ENCODE measurements around a stretch of chr11.

DNA sequence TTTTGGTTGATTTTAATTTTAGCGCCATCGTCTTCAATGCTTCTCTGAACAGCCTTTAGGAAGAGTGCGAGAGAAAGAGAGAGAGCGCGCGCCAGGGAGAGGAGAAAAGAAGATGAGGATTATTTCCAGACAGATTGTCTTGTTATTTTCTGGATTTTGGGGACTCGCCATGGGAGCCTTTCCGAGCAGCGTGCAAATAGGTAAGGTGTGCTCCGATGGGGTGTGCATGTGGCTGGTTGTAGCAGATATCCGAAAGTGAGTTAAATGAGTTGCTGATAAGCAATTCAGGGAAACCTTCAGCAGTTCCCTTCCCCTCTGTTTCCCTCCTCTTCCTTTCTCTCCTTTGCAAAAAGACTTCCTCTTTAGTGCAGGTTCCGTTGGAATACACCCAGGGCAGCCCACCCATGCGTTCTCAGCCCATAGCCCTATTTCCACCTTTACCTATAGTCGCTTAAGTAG is 1.0 kb downstream of the GRIA4 start:
- CAGE, long polyA plus RNA = no peak
- RRBS = no CpG with 5 or more reads among the region's 14 CpGs

- CAGE, long polyA plus RNA = no peak
- RRBS = no CpG with 5 or more reads among the region's 8 CpGs
These were observed 15.1 kb upstream of the ACAT1 start for GRCh38 chr11:108105984-108107002.

- CAGE, long polyA plus RNA = no peak
- RRBS = no CpG with 5 or more reads among the region's 15 CpGs
These were observed 1.1 kb downstream of the NPAT start for GRCh38 chr11:108221142-108221861.

- CAGE, long polyA plus RNA = no peak
- RRBS = no CpG with 5 or more reads among the region's 3 CpGs
These were observed 27.9 kb downstream of the EXPH5 start for GRCh38 chr11:108565670-108566023.

- CAGE, long polyA plus RNA = no peak
- RRBS = no CpG with 5 or more reads among the region's 3 CpGs
These were observed 7.3 kb downstream of the DDX10 start for GRCh38 chr11:108672171-108672586.

DNA sequence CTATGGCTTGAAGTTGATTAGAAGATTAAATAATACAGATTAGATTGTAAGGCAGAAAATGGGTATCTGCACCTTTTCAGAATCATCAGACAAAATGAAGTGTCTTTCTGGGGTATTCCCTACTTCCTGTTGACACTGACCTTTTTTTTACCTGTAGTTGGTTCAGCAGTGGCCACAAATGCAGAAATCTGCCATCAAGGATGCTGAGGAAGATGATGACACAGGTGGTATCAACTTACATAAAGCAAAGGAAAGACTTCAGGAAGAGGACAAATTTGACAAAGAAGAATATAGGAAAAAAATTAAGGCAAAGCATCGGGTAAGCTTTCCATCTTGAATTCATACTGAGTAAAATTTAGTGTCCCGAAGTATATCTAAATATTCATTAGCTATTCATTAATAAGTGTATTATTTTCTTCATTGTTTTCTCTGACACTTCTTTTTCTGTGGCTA is 176.3 kb downstream of the DDX10 start:
- CAGE, long polyA plus RNA = start-site peak on the plus strand centred at position 237 of the sequence, 83 bp wide, 27 and 17 reads in 2 replicates
- RRBS = no CpG with 5 or more reads among the region's 2 CpGs

DNA sequence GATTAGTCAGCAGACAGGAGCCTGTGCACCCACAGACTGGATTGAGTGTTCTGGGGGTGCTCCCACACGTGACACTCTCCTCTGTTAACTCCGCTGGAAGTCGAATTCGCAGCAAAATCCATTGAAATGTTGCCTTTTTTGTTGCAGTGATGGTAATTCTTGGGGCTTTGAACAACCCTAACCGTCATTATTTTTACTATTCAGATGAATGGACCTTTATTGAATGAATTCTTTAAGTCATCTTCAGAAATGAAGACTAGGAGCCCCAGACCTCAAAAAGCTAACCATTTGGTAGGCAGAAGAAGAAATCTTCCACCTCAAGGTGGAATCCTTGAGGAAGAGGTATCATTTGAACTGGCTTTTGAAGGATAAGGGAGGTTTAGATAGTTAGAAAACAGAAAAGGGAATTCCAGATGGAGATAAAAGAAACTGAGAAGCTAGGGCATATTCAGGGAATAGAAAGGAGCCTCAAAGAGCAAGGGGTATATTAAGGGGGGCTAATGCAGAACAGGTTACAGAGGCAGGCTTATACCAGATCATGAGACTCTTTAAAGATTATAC is 270.1 kb downstream of the DDX10 start:
- CAGE, long polyA plus RNA = no peak
- RRBS = no CpG with 5 or more reads among the region's 5 CpGs

- CAGE, long polyA plus RNA = no peak
- RRBS = no CpG with 5 or more reads among the region's 2 CpGs
These were observed 285.0 kb downstream of the C11orf87 start for GRCh38 chr11:109707052-109707394.

DNA sequence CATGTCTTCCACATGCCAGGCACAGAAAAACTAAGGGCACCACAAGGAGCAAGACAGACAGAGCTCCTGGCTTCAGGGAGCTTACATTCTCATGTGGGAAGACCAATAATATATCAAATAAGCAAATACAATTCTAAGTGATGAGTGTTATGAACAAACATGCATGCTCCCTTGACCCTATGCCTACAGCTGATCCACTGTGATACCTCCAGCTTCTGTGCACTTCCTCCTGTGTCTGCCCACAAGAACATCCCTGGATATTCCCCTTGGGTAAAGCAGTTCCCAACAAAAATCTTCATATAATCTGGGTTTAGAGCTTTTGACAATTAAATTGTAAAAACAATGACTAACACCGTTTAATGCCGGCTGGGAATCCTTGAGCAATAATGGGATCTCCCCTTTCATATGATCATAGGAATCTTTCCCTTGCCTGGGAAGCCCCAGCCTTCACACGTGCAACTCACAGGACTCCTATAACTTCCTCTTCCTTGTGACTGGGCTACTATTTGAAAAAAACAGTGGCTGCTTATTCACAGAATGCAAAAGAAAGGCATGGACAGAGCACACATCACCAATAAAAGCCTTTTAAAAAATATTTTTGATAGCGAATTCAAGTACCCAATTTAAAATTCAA is 6.3 kb upstream of the ZC3H12C start:
- CAGE, long polyA plus RNA = no peak
- RRBS = no CpG with 5 or more reads among the region's 4 CpGs

DNA sequence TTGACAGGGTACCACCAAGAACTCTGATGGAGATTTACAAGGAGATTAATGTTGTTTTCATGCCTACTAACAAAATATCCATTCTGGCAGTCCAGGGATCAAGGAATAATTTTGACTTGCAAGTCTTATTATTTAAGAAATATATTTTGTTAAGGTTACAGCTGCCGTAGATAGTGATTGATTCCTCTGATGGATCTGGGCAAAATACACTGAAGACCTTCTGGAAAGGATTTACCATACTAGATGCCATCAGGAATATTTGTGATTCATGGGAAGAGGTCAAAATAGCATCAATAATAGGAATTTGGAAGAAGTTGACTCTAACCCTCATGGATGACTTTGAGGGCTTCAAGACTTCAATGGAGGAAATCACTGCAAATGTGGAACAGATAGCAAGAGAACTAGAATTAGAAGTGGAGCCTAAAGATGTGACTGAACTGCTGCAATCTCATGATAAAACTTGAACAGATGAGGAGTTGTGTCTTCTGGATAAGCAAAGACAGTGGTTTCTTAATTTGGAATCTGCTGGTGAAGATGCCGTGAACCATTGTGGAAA is 8.9 kb downstream of the ZC3H12C start:
- CAGE, long polyA plus RNA = no peak
- RRBS = no CpG with 5 or more reads among the region's 2 CpGs

DNA sequence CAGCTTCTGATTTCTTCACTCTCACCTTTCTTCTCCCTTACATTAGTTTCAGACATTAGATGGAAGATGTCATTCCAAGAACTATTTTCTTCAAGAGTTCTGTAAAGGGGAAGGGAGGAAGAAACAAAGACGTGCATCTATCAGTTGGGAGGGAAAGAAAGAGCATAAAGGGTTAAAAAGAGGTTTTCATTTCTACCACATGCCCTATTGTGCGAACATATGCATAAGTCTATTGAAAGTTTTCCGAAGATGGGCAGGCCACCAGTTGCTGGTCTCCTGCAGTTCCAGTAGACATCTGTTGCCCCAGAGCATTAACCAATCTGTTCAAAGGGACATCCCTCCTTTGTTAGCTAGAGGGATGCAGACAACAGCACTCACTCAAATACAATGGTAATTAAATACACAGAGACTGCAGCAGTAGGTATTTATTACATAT is 38.5 kb downstream of the ZC3H12C start:
- CAGE, long polyA plus RNA = no peak
- RRBS = no CpG with 5 or more reads among the region's 3 CpGs

DNA sequence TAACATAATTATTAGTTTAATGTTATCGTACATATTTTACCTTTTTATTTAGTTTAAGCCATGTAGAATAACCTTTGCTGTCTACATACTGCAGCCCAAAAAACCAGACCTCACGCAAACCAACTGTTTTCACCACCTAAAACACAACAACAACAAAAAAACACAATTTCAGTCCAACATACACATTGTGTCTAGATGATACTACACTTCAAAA is 31.8 kb downstream of the RDX start:
- CAGE, long polyA plus RNA = no peak
- RRBS = no CpG with 5 or more reads among the region's 2 CpGs

DNA sequence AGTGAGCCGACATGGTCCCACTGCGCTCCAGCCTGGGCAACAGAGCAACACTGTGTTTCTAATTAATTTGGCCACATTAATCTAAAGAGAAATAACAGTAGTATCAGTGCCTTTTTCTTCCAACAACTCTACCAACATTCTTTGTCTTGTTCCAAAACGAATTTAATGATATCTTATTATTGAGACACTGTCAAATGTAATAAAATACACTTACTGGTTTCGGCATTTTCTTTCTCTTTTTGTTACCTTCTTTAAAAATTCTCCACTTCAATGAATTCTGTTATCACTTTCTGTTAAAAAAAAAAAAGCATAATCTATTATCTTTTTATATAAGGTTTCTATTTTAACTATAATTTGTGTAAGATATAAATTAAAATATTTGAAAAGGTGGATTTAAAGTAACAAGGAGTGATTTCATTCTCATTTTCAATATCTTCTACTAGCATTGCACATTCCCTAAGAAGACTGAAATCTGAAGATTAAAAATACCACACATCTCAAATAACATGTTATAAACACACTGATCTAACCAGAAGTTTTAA is 16.9 kb downstream of the RDX start:
- CAGE, long polyA plus RNA = no peak
- RRBS = no CpG with 5 or more reads among the region's 4 CpGs

GRCh38 chr11:110295640-110296325 is 631 bp downstream of the RDX start:
- CAGE, long polyA plus RNA = no peak
- RRBS = 1% methylated on average over 32 of the region's 51 CpGs

DNA sequence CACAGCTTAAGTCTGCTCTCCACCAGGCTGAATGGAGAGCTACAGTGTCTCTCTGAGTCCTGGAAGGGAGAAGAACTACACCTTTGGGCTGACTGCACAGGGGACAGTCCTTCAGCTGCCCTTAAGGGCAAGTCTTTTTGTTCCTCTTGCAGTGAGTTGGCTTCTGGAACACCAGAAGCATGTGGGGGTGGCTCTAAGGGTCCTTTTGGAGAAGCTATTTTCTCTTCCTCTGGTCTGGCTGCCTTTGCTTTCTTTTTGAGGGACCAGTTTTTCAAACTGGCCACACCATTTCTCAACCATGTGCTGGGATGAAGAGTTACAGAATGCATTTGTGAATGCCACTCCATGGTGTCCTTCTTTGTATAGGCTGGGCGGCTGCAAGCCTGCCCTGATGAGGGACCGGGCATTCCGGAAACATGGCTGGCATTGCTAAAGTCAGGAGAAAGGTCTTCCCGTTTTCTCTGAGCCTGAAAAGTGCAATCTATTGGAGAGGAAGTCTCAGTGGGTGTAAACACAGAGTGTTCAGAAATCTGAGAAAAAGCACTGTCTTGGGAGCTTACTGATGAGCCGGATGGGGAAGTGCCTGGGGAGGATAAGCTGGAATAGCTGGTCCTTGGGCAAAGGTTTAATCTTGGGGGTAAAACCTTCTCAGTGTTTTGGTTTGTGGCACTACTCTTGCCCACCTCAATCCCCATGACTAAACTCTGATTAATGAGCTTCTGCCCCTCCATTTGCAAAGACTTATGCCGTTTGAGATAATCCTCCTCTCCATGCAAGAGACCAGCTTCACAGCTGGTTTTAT is 132.5 kb downstream of the ARHGAP20 start:
- CAGE, long polyA plus RNA = no peak
- RRBS = no CpG with 5 or more reads among the region's 6 CpGs

GRCh38 chr11:111308145-111308414 is 9.7 kb downstream of the POU2AF3 start:
- CAGE, long polyA plus RNA = no peak
- RRBS = no CpG with 5 or more reads among the region's 6 CpGs

- CAGE, long polyA plus RNA = no peak
- RRBS = no CpG with 5 or more reads among the region's 6 CpGs
These were observed 17.2 kb downstream of the POU2AF1 start for GRCh38 chr11:111361878-111362347.

- CAGE, long polyA plus RNA = no peak
- RRBS = no CpG with 5 or more reads among the region's 2 CpGs
These were observed 22.4 kb downstream of the SIK2 start for GRCh38 chr11:111624502-111625165.

DNA sequence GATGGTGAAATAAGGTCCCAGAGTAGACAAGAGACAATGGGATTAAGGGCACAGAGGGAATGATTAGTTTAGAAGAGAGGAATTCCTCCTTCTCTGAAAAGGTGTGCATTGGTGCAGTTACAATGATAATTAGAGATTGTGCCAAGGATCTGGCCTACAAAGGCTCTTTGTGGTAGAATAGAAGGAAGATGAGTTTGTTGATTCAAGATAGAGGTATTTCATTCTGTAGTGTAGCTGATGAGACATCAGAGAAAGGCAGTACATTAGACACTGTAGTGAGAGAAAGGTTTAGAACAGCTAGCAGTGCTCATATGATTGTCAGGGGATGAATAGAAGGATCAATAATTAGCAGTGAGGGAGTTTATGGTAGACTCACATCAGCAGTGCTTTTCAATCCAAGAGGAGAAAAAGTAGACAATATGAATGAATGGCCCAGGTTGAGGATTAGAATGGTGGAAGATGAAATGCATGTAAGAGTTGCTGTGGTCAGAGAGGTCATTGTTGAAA is 28.8 kb downstream of the SIK2 start:
- CAGE, long polyA plus RNA = no peak

GRCh38 chr11:111635323-111635669 is 33.0 kb downstream of the SIK2 start:
- CAGE, long polyA plus RNA = no peak
- RRBS = no CpG with 5 or more reads among the region's 3 CpGs